Neuron (in vitro differentiated cells): ENCODE measurements around the genes SLC2A4 and NLGN2.

DNA sequence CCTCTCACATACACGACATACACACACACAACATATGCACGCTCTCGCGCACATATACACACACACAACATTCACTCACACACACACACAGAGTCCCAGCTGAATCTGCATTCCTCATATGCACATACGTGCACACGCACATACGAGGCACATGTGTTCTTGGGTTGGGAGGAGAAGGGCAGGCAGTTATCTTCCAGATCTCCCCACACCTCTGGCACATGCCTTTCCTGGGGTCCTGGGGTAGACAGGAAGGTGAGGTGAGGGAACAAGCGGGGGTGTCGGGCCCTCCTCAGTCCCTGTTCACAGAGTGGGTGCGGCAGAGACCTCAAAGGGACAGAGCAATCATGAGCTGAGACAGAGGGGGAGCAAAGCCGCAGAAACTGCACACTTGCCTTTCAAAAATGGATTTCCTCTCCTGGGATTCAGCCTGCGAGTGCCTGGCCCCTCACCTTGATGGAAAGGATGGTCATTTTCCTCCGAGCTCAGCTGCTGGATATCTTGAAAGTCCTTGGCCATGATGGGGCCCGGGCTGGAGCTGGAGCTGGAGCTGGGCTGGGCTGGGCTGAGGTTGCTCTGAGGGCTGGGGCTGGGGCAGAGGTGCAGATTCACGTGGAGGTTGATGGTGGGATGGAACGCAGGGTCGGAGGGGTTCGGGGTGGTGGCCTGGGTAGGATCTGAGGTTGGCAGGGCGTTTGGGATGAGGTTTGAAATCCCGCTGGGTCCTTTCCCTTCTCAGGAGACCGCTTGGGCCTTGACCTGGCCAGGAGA lies 713 bp downstream of the ASGR2 start:
- PRO-cap = no peak

DNA sequence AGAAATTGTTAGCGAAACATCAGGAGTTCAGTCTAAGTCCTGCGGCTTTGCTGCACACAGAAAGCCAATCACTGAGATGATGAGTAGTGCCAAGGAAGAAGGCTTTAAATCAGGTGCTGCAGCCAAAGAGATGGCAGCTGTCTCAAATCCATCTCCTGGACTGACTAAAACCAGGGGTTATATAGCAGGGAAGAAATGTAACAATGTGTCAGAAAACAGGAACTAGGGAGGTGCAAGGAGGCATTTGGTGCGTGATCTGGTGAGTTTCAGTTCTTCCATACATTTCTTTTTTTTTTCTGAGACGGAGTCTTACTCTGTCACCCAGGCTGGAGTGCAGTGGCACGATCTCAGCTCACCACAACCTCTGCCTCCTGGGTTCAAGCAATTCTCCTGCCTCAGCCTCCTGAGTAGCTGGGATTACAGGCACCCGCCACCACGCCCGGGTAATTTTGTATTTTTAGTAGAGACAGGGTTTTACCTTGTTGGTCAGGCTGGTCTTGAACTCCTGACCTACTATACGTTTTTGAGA lies 6.7 kb upstream of the ASGR2 start:
- PRO-cap = no peak

- PRO-cap = no peak
These were observed 10.1 kb downstream of the DLG4 start for GRCh38 chr17:7207174-7207936.

- PRO-cap = no peak
These were observed 693 bp upstream of the DLG4 start for GRCh38 chr17:7218122-7218517.

GRCh38 chr17:7280071-7280416 lies 1.5 kb upstream of the SLC2A4 start:
- PRO-cap = no peak

GRCh38 chr17:7281568-7282646 lies at the start of gene SLC2A4:
TSS of gene SLC2A4 (plus strand) at chr17:7281718.
- PRO-cap = no peak

DNA sequence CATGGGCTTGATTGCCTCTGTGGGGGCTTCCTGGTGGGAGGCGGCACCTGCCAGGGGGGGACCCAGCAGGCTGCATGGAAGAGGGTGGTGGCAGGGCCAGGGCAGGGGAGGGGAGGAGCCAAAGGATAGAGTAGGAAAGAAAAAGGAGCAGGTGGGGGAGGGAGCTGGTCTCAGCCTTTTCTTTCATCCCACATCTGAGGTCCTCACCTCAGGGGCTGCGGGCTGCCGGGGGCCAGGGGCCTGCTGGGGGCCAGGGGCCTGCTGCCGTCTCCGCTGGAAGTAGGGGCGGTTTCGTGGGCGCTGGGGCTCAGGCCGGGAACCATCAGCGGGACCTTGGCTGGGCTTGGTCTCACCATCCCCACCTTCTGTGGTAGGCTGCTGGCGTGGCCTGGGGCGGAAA lies 5.1 kb downstream of the YBX2 start:
- PRO-cap = no peak

GRCh38 chr17:7336854-7337427 lies 612 bp downstream of the ACAP1 start:
- PRO-cap = no peak

GRCh38 chr17:7351031-7351133 lies 1.1 kb upstream of the KCTD11 start:
- PRO-cap = no peak

- PRO-cap = no peak
These were observed 591 bp upstream of the TNK1 start for GRCh38 chr17:7380325-7380671.

GRCh38 chr17:7403840-7404015 lies 169 bp downstream of the TMEM256 start:
- PRO-cap = bidirectional peak, plus-strand start at chr17:7403900, minus-strand start at chr17:7403749

GRCh38 chr17:7405666-7406318 lies 1.9 kb upstream of the NLGN2 start:
- PRO-cap = bidirectional peak, plus-strand start at chr17:7405770, minus-strand start at chr17:7405775

DNA sequence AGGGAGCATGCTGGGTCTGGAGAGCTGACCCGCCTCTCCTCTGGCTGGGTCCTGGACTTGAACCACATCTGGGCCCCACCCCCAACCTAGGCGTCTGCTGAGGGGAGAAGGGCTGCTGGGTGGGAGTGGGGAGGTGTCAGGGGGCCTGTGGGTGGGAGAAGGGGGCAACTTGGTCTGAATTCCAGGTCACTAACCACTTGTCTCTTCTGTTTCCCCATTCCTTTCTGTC lies at the start of gene NLGN2:
NLGN2 (plus strand) TSS at position 165 of the 229 bp plus-strand sequence.
- PRO-cap = no peak

DNA sequence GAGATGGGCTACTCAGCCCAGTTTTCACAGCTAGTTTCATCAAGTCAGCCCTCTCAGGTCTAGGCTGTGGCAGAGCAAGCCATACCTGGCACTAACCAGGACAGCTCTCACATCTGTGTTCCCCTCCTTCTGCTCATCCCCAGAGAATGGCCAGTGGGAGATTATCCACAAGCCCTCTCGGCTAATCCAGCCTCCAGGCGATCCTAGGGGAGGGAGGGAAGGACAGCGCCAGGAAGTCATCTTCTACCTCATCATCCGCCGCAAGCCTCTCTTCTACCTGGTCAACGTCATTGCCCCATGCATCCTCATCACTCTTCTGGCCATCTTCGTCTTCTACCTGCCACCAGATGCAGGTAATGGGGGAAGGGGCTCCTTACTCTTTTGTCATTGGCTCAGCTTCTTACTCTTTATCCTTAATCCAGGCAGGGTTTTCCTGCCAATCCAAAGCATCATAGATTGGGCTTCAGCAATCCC lies 3.6 kb downstream of the CHRNB1 start:
- PRO-cap = no peak

DNA sequence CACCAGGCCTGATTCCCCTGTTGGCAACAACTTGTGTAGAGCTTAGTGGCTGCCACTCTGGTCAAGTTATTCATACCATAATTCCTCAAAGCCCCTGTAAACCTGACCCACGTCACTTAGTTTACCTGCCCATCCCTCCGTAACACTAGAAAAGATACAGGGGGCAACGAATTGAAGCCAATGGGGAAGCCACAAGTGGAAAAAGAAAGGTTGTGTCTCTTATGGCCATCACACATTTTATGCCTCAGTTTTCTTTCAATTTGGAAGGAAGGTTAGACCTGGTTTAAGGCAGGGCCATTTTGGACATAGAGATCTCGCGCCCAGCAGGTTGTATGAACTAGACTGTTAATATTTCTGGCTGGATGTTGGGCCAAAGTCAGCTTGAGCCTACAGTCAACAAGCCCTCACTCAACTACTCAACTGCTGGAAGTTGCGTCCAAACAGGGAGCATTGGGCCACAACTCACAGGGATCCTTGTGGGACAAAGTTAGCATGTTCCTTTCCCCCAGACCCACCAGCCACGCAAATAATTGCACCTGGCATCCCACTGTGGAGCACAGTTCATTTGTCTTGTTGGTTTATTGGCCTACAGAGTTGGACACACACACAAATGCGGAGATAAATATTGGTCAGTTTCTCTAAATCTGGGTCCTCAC lies 14.1 kb downstream of the CHRNB1 start:
- PRO-cap = no peak

- PRO-cap = no peak
These were observed 24.8 kb upstream of the KDM6B start for GRCh38 chr17:7809189-7809723.

- PRO-cap = no peak
These were observed 396 bp downstream of the KDM6B start for GRCh38 chr17:7834385-7834840.

- PRO-cap = bidirectional peak, plus-strand start at chr17:7858629, minus-strand start at chr17:7858601
These were observed 639 bp downstream of the CYB5D1 start for GRCh38 chr17:7858359-7858925.

- PRO-cap = bidirectional peak, plus-strand start at chr17:7887821, minus-strand start at chr17:7887684
These were observed 1.3 kb upstream of the CHD3 start for GRCh38 chr17:7887084-7887992.

GRCh38 chr17:7905823-7906457 lies 10.1 kb downstream of the RNF227 start:
- PRO-cap = no peak